Measurements from ENCODE around the gene GNB1.

- PRO-cap, result no peak
Observed at GRCh38 chr1:1293454-1294197, 13.4 kb downstream of the SCNN1D start.

- PRO-cap, result no peak
Observed at GRCh38 chr1:1307367-1307764, 364 bp downstream of the ACAP3 start.

DNA sequence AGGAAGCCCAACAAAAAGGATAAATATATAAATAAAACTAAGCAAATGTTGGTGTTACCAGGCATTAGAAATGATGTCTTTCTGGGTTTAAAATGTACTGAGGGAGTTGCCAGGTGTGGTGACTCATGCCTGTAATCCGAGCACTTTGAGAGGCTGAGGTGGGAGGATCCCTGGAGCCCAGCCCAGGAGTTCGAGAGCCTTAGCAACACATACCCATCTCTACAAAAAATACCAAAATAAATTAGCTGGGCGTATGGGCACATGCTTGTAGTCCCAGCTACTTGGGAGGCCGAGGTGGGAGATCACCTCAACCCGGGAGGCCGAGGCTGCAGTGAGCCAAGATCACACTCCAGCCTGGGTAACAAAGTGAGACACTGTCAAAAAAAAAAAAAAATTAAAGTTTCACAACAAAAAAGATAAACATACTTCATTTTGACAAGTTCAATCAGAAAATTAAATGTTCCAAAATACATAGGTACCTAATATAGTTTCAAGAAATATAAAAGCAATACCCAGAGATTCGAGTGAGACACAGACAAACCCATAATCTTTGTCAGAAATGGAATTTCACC lies 6.1 kb downstream of the INTS11 start:
- PRO-cap, result no peak

GRCh38 chr1:1344626-1345224 lies 4.5 kb downstream of the DVL1 start:
- PRO-cap, result no peak

DNA sequence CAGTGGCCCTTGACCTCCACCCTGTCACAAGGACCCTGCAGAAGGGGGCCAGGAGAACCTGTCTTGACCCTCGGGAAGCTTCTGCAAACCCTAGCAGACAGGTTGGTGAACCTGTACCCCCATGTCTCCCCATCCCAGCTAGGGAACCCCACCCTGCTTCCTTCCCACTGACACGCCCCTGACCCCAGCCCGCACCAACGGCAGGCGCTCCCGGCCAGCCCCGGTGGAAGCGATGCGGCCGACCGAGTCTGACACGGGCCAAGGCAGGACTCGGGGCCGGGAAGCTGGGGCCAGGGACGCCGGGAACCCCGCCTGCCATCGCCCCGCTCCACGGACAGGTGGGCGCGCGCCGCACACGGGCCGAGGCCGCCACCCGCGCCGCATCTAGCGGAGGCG lies 839 bp downstream of the DVL1 start:
- PRO-cap, result no peak

DNA sequence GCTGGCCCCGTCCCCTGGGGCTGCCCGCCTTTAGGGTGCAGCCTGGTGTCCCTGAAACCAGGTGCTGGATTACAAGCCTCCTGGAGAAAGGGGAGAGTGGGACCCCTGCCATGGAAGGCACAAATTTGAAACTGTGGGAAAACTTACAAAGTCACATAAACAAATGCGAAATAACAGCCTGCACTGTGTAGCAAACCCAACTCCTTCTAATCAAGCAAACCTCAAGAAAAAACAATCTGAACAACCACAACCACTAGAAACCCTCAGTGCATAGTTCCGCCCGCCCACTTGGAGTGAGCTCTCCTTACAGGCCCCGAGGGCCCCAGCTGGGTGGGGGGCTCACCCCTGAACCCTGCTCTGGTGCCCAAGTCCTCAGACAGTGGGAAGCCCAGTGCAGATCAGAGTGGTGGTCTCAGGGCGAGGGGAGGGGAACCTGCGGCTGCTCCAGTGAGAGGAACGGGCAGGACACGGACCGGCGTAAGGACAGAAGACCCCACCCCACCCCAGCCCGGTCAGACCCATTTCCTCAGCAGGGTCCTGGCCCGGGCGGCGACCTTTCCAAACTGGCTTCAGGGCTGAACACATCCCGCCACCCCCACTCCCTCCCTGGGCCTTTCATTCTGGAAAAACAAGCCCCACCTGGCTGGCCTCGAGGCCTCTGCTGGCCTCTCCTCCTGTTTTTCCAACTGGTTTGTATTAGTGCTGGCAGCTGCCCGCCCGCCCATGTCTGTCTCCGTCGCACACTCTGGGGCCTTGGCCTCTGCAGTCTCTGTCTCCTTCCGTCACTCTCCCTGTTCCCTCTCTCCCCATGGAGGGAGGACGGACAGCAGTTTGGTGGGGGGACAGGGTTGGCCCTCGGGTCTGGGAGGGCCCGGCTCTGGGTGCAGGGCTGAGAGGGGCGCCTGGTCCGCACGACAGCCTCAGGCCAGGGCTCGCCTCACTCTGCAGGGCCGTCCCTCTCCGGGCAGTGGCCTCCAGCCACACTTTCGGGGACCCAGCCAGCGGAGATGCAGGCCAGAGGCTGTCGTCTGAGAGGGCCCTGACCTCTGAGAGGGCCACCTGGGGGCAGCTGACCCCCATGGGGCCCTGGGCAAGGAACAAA lies 1.2 kb upstream of the MXRA8 start:
- PRO-cap, result no peak

DNA sequence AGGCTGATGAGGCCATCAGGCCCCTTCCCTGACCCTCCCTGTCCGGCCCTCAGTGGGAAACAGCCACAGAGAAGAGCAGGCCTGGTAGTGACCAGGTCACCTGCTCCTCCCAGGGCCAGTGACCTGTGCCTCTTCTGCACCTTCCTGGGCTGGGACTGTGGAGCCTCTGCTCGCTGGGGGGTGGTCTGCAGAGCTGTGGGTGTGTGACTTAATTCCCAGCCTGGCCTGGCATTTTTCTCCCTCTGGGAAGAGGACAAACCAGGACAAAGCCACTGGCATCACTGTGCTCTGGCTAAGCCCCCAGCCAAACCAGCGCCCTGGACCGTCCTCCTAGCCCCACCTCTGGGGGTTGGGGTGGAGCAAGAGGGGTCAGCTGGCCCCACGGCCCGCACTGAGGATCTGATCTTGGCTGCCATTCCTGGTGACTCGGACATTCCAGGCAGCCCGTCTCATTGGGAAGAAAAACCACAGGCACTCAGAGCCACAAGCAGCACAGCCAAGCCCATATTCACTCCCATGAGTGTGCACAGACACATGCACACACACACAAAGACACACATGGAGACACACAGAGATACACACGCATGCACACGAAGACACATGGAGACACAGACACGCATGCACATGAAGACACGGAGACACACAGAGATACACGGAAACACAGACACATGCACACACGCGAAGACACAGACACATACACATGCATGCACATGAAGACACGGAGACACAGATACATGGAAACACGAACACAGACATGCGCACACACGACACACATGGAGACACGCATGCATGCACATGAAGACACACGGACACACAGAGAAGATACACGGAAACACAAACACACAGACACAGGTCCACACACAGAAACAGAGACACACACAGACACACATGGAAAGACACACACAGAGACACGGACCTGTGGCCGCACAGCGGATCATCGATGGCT lies 2.2 kb upstream of the MXRA8 start:
- PRO-cap, result no peak

GRCh38 chr1:1371977-1372762 lies 2.8 kb downstream of the AURKAIP1 start:
- PRO-cap, result no peak

DNA sequence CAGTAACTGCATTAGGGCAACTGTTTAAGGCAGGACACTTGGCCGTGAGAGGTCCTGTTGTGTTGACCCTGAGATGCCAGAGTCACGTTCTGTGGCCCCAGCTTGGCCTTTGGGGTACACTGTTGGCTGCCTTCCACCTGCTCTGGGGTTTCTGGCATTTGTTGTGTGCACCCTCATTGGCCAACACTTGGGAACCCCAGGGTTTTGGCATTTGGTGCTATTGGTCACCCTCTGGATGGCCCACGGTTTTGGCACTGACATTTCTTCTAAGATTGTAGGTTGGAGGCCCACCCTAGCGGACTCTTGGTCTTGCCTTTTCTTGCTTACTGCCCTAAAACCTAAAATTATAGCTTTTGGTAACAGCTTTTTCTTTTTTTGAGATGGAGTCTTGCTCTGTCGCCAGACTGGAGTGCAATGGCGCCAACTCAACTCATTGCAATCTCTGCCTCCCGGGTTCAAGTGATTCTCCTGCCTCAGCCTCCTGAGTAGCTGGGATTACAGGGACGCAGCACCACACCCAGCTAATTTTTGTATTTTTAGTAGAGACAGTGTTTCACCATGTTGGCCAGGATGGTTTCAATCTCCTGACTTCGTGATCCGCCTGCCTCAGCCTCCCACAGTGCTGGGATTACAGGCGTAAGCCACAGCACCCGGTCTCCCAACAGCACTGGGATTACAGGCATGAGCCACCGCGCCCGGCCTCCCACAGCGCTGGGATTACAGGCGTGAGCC lies 9.9 kb upstream of the AURKAIP1 start:
- PRO-cap, result no peak

- PRO-cap, result no peak
Observed at GRCh38 chr1:1399689-1400764, 892 bp upstream of the CCNL2 start.

- PRO-cap, result no peak
Observed at GRCh38 chr1:1539485-1540532, 615 bp downstream of the TMEM240 start.

GRCh38 chr1:1647640-1648210 lies 11.1 kb downstream of the CDK11B start:
- PRO-cap, result no peak

- PRO-cap, result no peak
Observed at GRCh38 chr1:1669830-1670148, 11.0 kb upstream of the CDK11B start.

- PRO-cap, result no peak
Observed at GRCh38 chr1:1761593-1762266, 16.5 kb downstream of the NADK start.

DNA sequence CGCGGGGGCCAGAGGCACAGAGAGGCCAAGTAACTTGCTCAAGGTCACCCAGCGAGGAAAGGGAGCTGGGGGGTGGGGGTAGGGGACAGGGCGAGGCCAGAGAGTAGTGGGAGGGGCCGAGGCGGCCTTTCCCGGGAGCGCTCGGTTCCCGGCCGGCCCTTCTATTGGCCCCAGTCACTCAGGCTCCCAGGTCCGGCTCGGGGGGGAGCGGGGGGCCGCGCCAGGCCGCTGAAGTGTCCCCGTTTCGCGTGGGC lies 3.7 kb upstream of the NADK start:
- PRO-cap, result no peak

DNA sequence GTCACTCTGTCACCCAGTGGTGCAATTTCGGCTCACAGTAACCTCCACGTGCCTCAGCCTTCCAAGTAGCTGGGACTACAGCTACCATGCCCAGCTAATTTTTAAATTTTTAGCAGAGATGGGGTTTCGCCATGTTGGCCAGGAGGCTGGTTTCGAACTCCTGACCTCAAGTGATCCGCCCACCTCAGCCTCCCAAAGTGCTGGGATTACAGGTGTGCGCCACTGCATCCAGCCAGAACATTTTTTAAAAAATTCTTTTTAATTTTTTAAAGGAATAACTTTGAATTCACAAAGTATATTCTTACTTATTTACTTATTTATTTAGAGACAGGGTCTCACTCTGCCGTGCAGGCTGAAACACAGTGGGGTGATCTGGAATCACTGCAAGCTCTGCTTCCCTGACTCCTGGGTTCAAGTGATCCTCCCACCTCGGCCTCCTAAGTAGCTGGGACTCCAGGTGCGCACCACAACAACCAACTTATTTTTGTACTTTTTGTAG lies 35.0 kb upstream of the NADK start:
- PRO-cap, result no peak

DNA sequence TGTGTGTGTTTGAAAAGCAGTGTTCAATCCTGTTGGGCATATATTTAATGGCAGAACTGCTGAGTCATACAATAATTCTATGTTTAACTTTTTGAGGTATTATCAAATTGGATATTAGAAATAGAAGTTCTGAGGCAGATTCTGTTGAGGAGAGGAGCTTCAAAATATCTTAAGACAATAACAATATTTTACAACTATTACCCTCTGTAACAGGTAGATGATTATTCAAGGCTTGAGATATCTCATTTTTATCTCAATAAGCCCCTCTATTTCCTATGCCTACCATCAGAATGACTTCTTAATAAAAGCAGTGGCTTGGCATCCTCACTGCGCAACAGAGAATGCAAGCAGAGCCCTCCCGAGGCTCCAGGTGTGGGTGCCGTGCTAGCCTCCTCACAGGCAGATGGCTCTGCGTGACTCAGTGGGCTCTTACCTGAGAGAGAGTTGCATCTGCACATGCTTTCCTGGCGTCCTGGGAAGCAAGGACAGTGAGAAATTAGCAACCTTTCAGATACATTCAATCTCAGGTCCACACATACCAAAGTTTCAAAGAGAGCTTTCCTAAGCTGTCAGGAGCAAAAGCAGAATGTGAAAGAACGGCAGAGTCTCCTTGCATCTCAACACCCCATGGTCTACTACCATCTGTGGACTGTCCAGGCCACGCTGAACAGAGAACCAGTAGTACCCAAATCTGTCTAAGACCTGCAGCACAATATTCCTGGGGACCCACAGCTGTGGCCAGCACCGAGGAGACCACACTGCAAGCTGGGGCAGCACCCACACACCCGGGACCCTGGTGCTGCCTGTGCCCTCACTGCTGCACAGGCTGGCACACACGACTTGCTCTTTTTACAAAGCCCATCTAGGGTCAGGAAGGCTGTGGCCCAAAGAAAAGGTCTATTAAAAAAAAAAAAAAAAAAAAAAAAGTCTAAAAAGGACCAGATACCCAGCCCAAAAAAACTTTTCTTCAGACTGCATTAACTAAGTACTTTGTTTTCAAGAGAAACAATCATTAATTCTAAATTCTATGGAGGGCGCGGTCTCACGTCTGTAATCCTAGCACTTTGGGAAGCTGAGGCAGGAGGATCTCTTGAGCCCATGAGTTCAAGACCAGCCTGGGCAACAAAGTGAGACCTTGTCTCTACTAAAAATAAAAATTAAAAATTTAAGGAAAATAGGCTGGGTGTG lies 39.5 kb upstream of the NADK start:
- PRO-cap, result no peak

DNA sequence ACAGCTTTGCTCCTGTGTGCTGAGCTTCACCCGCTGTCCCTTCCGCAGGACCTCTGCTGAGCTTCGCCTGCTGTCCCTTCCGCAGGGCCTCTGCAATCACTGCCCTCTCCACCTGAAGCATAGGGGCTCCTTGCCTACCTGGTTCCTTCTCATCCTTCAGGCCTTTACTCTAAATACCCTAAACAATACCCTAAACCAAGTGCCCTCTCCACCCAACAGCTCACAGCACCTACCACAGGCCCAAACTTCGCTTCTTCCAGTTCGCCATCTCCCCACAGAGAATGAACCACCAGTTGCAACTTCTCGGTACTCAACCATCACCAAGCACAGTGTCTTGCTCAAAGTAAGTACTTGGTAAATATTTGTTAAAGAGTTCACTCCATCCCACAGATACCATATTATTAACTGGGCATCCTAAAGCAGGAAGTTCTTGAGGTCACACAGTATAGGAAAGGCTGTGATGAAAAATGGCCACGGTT lies 18.3 kb downstream of the GNB1 start:
- PRO-cap, result no peak

DNA sequence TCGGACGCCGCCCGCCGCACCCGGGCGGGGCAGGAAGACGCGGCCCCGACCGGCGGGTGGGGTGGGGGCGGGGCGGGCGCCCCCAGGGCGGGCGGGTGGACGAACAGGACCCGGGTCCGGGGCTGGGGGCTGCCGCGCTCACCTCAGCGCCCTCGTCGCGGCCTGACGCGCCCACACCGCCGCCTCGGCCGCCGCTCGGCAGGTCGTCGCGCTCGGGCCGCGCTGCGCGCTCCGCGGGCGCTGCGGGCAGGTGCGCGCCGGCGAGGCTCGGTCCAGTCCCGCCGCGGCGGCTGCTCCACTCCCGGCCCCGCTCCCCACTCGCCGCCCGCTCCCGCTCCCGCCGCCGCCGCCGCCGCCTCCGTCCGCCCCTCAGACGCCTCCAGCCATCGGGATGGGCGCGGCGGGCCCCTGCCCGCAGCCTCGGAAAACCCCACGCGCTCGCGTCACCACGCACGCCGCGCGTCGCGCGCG lies at the start of gene GNB1:
Gene GNB1, minus strand, starts transcription at position 410 of the 471 bp plus-strand sequence.
- PRO-cap, result bidirectional peak, plus-strand start outside the sequence, minus-strand start at position 393 of the sequence

DNA sequence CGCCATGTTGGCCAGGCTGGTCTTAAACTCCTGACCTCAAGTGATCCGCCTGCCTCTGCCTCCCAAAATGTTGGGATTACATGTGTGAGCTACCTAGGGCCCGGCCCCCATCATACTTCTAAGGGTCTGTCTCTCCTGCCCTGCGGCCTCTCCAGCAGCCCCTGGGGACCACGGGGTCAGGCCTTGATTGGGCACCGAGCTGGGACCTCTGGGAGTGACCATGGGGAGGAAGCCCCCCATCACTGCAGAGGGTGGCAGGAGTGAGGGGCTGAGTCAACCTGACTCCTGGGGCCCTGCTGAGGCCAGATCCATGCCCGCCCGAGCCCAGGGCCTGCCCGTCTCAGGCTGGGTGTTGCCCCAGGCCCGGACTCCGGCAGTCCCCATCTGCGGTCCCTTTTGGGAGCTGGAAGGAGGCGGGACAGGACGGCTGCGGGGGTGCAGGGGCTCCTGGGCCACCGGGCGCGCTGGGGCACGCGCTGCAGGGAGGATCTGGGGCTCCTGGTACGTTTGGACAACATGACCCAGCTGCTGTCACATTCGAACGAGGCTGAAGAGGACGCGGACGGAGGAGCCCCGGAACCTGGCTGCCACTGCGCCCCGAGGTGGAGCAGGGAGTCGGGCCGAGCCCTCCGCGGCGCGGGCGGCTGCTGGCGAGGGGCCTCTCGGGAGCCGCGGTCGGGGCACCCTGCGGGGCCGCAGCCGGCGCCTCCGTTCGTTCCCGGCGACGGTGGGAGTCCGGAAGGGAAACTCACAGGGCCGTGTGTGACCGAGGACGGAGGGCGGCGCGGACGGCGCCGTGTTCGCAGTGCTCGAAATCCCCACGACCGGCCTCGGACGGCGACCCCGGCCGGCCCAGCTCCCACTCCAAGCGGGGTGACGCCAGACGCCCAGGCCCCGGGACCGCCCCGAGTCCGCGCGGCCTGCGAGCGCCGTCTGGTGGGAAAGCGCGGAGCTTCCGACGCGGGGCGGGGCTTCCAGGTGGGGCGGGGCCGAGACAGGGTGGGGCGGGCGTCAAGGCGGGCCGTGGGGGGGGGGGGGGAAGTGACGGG lies 6.5 kb upstream of the CALML6 start:
- PRO-cap, result bidirectional peak, plus-strand start outside the sequence, minus-strand start at position 915 of the sequence